Metastatic Breast Carcinoma in the Ovary (tissue), 3 donors: ENCODE measurements around a stretch of chr21.

- PRO-cap, 3 experiments = no peak in any of the 3 experiments
These were observed 16.2 kb downstream of the ETS2 start for GRCh38 chr21:38821912-38822371.

DNA sequence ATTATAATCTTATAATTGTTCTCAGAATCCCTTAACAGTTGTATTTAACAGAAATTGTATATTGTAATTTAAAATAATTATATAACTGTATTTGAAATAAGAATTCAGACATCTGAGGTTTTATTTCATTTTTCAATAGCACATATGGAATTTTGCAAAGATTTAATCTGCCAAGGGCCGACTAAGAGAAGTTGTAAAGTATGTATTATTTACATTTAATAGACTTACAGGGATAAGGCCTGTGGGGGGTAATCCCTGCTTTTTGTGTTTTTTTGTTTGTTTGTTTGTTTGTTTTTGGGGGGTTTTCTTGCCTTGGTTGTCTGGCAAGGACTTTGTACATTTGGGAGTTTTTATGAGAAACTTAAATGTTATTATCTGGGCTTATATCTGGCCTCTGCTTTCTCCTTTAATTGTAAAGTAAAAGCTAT is 17.6 kb downstream of the ETS2 start:
- PRO-cap, 3 experiments = no peak in any of the 3 experiments

- PRO-cap, 3 experiments = no peak in any of the 3 experiments
These were observed 98.9 kb downstream of the ETS2 start for GRCh38 chr21:38904629-38904985.

- PRO-cap, 3 experiments = no peak in any of the 3 experiments
These were observed 184.1 kb downstream of the ETS2 start for GRCh38 chr21:38989625-38990349.

- PRO-cap, 3 experiments = no peak in any of the 3 experiments
These were observed 184.8 kb downstream of the ETS2 start for GRCh38 chr21:38990368-38991135.

DNA sequence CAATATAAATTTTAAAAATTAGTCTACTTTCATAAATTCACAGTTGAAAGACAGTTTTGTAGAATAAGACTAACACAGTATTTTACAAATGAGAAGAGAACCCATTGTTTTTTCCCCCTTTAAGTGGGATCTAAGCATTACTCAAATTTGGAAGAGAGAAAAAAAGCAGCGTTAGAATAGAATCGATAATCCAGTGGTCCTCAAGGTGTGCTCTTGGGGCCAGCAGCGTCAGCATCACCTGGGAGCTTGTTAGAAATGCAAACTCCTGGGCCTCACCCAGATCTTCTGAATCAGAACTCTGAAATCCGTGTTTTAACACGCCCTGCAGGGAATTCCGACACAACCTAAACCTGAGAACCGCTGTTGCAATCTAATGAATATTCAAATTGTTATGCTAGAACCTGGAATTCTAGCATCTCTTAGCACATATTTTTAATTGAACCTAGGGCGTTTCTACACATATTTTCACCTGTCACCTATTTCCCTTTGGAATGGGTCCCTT is 175.8 kb downstream of the PSMG1 start:
- PRO-cap, 3 experiments = no peak in any of the 3 experiments

- PRO-cap, 3 experiments = no peak in any of the 3 experiments
These were observed 88.3 kb downstream of the PSMG1 start for GRCh38 chr21:39094901-39095499.

DNA sequence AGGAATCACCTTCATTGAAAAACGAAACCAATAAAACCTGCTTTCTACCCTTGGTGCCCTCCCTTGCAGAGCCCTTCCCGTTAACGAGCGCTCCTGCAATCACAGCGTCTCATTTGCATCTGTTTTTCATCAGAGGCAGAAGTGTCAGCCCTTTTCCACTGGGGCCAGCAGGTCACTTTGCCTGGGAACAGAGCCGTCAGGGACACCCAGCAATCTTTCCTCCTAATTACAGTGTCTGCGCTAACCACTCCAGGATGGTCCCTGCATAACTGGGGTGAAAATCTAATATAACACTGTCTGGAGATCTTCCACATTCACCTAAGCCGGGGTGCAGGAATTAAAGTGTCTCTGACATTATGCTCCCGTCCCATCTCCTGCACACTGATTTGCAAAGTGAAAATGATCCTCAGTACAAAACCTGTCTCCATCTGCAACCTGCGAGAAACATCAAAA is 85.2 kb downstream of the PSMG1 start:
- PRO-cap, 3 experiments = no peak in any of the 3 experiments

DNA sequence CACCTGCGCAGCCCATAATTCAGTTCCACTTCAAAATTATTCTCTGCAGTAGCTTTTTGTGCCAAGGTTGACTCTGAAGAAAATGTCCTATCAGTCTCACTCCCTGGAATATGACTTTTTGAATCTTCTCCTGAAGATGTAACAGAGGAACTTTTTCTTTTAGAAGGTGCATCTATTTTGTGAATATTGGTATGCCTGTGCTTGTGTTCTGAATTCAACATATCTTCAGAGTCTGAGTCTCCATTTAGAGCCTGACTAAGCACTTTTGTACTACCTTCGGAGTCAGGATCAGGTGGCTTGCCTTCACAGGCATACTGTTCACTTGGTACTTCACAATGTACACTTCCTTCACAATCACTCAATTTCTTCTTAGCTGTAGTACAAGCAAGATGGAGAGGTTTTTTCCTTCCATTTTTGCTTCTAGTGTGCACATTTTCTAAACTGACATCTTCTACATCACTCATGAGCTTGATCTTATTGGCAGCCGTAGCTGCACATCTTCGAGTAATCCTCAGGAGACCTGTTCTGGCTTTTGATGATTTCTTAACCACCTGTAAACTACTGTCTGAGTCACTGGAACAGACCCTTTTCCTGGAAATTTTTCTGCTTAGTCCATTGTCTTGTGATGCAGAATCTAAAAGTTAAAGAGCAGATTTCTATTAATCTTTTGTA is 13.7 kb upstream of the PSMG1 start:
- PRO-cap, 3 experiments = no peak in any of the 3 experiments

GRCh38 chr21:39225500-39225991 is 42.3 kb upstream of the PSMG1 start:
- PRO-cap, 3 experiments = no peak in any of the 3 experiments

DNA sequence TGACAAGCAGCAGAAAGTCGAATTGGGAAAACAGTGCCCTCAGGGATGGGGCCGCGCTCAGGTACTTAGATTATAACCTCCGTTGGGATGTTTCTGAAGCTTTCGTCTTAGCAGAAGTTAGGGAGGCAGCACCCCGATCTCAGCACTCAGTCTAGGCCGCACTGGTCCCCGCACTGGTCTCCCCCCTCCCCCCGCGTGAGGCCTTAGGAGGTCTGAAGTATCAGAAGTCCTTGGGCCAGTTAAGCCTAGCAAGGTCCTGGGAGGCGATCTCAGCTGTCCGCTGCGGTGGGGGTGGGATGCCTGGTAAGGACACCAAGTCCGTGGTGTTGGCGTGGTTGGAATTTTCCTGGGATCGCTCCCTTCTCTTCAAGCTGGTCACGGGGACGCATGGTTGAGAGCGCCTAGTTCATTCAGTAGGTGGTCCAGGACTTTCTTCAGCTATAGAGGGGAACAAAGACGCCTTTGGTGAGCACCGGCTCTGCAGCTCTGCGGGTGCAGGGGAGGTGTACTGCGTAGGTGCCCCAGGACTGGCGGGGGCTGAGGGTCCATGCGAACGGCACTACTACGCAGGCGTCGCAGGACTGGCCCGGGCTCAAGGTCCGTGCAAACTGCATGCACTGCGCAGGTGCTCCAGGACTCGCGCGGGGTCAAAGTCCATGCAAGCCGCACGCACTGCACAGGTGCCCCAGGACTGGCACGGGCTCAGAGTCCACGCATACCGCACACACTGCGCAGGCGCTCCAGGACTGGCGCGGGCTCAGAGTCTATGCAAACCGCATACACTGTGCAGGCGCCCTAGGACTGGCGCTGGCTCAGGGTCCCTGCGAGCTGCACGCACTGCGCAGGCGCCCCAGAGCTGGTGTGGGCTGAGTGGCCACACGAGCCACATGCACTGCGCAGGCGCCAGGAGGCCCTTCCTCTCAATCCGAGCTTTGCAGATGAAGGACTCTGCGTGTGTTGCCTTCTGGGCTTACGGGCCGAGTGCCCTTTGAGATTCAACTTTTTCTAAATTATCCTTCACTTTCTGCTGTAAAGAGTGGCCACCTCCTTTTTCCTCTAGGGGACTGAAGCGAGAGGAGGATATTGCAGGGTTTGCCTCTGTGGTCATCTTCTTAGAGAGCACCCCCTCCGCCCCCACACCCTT is 5.4 kb downstream of the GET1 start:
- PRO-cap, 3 experiments = peak in 3 of 3 experiments; most common plus-strand start position 923 of the sequence (in 2); most common minus-strand start position 803 of the sequence (in 2)

DNA sequence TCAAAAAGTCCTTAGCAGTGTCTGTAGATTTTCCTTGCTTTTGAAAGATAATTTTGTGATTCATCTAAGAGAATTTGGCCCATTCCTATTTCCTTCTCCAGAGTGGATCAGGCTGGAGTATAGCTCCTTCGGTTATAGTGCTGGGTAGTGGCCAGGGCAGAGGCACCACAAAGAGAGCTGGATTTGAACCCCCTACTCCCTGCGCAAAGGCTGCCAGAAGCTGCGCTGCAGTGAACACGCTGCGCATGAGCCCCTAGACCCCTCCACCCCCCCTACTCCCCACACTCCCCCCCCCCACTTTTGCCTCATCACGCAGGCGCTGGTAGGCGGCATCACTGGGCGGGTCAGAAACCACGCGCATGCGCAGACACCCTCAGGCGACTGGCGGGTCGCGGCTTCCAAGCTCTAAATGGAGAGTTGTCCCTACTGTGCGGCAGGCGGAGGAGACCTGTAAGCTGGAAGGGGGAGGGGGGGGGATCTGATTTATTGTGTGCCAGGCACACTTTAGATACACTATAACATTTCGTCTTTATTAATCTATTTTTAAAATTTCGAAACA is 7.4 kb downstream of the GET1 start:
- PRO-cap, 3 experiments = peak in 3 of 3 experiments; most common plus-strand start position 414 of the sequence (in 2); most common minus-strand start position 274 of the sequence (in 3)

DNA sequence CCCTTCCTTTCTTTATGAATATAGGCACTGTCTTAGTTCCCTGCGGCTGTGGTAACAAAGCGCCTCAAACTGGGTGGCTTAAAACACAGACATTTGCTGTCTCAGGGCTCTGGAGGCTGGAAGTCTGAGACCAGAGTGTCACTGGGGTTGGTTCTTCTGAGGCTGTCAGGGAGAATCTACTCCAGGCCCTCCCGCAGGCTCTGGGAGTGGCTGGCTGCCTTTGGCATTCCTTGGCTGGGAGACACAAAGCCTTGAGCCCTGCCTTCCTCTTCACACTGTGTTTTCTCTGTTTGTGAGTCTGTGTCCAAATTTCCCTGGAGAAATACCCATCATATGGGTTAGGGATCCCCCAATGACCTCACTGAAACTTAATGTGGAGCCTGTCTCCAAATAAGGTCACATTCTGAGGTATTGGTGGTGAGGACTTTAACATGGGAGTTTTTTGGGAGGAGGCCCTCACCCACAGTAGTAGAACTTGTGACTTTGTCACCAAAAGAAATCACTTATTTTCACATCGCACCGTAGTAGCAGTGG is 38.5 kb downstream of the B3GALT5 start:
- PRO-cap, 3 experiments = no peak in any of the 3 experiments

DNA sequence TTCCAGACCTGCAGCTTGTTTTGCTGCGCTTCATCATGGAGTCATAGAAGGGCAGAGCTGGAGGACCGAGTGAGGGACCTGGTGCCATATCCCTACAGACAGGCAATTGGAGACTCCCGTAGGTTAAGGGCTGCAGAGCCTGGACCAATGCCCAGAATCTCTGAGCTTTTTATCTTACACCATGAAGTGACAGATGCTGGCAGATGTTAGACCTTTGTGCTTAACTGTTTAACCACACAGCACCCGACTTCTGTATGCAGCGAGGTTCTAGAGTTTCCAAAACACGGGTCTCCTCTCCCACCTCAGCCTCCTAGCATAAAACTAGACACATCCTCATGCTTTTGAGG is 47.4 kb downstream of the B3GALT5 start:
- PRO-cap, 3 experiments = no peak in any of the 3 experiments

DNA sequence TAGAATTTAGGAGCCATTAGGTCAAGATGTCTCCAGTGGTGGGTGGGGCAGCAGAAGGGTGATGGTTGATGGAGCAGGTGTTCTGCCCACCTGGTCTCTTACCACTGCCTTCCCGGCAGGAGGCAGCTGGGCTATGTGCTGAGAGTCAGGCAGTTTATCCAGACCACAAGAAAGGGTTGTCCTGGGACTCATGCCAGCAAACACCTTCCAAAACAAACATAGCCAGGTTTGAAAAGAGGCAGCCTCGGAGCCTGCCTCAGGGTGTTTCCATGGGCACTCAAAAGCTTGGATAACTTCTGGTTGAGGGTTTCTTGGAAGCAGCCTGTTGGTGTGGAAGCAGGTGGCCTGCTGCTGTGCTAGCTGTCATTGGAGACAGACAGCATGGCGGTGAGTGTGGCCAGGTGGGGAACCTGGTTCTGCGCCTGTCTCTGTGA is 187.2 kb downstream of the PCP4 start:
- PRO-cap, 3 experiments = peak in 1 of 3 experiments; most common plus-strand start position 366 of the sequence (in 1); most common minus-strand start position 106 of the sequence (in 1)

GRCh38 chr21:40562656-40562951 is 284.4 kb downstream of the DSCAM start:
- PRO-cap, 3 experiments = no peak in any of the 3 experiments

DNA sequence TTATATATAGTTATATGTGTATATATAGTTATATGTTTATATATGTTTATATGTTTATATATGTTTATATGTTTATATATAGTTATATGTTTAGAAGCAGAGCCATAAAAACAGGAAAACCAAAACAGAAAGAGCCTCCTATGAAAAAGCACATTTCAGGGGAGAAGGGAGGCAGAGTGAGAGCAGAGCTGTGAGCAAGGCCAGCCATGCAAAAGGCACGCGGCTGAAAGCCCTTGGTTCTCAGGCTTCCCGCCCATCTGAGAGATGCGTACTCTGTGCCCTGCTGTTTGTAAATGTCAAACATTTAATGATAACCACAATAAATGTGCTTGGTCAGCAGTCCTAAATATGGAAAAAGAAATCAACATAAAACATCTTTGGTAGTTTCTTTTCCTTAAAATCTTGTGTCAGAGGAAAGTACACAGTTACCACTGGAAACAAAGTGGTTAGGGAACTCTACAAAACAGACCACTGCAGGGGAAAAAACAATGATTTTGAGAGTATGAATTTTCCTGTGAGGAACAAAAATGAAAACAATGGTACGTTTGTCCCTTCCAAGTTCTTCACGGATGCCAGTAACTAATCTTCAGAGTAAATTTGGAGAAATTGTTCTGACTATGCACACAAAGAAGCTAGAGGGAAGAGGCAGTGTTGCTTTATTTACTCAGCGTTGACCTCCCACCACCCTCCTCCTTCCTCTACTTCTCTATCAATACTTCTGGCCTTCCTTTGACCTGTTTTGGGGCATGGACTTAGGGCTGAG is 283.0 kb downstream of the DSCAM start:
- PRO-cap, 3 experiments = no peak in any of the 3 experiments

- PRO-cap, 3 experiments = no peak in any of the 3 experiments
These were observed 35.5 kb downstream of the BACE2 start for GRCh38 chr21:41203126-41204174.

GRCh38 chr21:41229841-41230246 is 61.9 kb downstream of the BACE2 start:
- PRO-cap, 3 experiments = no peak in any of the 3 experiments

- PRO-cap, 3 experiments = no peak in any of the 3 experiments
These were observed 6.1 kb downstream of the MX1 start for GRCh38 chr21:41432238-41432527.